Measurements from ENCODE around the gene NECAP1.

GRCh38 chr12:6948082-6948700, 3.0 kb upstream of the PTPN6 start:
- PRO-cap, 8 experiments = no peak in any of the 8 experiments

DNA sequence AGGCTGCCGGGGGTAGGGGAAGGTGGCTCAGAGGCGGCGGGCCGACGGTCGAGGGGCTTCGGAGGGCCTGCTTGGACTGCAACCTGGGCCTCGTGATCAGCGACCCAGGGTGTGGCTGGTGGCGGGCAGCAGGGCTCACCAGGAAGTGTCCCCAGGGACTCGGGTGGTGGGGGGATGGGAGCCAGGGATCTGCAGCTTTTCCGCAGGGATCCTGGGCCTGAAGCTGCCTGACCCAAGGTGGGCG, 7.1 kb downstream of the PHB2 start:
- PRO-cap, 8 experiments = peak in 2 of 8 experiments; most common plus-strand start position 102 of the sequence (in 1)

GRCh38 chr12:7071635-7071942, 11.1 kb downstream of the C1S start:
- PRO-cap, 8 experiments = no peak in any of the 8 experiments

DNA sequence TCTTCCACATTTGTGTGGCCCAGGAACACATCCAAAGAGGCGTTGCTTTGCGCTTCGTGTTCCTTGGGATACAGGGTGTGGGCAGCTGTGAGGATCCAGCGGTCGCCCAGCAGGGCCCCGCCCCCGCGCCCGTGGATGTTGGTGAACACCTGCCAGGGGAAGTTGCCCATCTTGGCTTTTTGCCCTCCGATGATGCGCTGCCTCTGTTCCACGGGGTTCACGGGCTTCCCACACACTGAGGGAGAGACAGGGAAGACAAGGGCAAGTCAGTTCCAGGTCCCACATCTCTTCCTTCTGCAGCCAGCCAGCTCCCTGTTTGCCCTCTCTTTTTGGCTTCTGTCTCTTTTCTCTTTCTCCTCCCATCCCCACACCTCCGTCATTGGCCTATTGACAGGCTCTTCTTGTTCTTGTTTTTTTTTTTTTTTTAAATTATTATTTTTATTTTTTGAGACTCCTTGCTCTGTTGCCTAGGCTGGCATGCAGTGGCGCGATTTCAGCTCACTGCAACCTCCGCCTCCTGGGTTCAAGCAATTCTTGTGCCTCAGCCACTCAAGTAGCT, 11.1 kb downstream of the C1R start:
- PRO-cap, 8 experiments = no peak in any of the 8 experiments

DNA sequence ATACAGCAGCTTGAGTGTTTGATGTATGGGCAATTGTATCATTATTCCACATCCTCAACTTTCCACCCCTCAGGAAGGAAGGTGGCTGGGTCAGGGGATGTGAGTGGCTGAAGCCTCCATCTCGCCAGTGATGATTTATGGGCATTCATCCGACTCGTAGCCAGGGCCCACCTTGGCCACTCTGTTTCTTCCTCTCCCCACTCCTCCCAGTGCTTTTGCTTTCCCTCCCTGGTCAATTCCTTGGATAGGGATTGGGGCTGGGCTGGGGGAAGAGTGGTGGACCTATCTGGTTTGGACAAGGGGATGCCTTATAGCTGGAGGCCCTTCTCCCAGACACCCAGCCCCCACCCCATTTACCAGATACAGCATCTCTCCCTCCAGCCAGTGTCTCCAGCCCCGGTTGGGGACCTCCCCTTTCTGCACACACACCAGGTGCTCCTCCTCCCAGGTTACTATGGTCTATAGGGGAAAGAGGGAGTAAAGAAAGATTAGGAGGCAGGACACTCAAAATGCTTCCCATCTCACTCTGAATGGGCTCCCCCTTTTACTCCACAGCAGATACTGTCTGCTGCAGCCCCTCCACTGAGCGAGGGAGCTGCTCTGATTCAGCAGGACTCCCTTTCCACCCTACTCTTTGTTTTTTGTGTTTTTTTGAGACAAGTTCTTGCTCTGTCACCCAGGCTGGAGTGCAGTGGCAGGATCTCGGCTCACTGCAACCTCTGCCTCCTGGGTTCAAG, 4.2 kb downstream of the RBP5 start:
- PRO-cap, 8 experiments = no peak in any of the 8 experiments

GRCh38 chr12:7496482-7497608, 6.7 kb downstream of the CD163 start:
- PRO-cap, 8 experiments = no peak in any of the 8 experiments

DNA sequence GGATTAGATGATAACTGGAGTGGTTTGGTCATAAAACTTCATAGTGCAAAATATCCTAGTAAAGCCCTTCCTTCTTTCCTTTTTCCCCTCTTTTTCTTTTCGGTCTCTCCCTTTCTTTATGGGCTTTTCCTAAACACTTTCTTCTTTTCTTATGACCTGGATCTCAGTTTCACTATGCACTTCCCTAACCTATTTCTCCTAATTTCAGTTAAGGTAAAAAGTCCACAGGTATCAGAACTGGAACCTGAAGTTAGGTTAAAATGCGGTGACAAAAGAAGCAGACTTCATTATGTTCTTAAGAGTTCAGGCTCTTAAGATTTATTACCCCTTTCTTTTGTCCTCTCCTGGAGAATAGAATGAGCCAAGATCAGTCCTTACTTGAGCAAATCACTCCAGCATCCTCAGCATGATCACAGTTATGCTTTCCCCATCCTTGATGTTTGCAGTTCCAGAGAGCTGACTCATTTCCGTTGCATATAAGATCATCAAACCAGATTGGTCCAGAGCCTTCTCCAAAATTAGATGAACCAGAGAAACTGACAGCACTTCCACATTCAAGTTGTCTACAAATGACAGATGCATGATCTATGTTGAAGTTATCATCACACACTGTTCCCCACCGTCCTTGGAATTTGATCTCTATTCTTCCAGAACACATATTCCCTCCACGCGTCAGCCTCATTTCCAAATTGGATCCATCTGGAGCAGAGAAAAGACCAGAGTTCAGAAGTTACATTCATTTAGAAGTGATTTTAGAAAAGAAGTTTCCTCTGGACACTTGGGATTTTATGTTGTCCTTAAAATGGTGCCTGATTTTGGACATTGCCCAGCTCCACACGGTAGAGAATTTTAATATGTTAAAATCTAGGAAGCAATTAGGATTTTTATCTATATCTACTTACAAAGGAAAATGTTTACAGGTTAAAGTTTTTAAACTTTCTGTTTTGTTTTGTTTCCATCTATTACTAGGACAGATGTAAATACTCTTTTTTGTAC, 4.8 kb downstream of the CD163 start:
- PRO-cap, 8 experiments = no peak in any of the 8 experiments

- PRO-cap, 8 experiments = peak in 2 of 8 experiments; most common minus-strand start chr12:7927105 (in 1)
Measured at GRCh38 chr12:7926914-7927322, 9.1 kb downstream of the SLC2A3 start.

DNA sequence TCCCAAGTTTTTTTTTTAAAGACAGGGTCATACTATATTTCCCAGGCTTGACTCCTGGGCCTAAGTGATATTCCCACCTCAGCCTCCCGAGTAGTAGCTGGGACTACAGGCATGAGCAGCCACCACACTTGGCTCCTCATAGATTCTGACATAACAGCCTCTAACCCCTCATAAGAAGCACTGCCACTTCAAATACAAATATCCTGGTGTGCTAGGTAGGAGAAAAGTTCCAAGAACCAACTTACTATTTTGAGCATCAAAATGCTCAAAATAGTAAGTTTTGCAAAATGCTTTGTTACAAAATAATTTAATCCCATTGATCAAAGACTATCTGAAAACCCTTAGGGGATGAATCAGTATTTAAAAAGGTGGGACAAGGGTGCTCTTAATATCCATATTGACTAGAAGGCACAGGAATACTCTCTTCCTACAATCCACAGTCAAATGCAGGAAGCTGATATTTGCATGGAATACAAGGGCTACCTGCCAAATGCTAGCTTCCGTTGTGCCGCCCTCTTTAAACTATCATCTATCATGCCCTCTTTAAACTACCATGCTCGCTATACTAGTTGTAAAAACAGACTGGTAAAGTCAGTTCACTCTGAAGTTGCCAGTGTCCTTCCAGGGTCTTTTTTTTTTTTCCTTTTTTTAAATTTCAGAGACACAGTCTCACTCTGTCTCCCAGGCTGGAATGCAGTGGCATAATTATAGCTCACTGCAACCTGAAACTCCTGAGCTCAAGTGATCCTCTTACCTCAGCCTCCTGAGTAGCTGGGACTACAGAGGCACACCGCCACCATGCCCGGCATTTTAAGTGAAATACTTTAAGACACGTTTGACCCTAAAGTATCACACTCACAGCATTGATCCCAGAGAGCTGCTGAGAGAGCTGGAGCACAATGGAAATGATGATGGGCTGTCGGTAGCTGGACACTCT, 6.9 kb downstream of the SLC2A3 start:
- PRO-cap, 8 experiments = peak in 2 of 8 experiments; most common minus-strand start position 516 of the sequence (in 1)

- PRO-cap, 8 experiments = no peak in any of the 8 experiments
Measured at GRCh38 chr12:8080083-8080563, 2.0 kb upstream of the NECAP1 start.

DNA sequence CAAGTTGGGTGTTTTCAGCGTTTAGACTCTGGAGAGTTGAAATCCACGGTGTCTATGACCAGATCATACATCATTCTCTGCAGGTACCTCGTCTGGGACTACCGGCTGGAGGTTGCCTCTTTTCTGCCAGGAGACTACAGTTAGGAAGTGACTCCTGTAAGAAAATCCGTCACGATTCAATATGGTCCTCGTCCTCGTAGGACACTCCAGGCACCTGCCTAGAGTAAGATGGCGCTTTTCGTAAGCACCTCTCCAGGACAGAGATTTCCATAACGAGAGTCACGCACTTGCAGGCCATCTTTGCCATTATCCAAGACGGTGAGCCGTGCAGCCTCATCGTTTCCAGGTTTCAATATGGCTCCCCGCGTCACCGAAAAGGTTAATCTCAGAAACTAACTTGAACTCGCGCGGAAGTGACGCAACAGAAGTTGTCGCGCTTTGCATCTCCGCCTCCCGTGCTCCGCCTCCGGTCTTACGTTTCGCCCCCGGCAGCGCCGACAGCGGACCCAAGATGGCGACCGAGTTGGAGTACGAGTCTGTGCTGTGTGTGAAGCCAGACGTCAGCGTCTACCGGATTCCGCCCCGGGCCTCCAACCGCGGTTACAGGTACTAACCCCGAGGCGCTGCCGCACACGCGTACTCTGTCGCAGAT, at the start of gene NECAP1:
TSS of gene NECAP1 (plus strand) at position 497 of the 652 bp plus-strand sequence.
- PRO-cap, 8 experiments = peak in 8 of 8 experiments; most common plus-strand start position 500 of the sequence (in 6); most common minus-strand start position 354 of the sequence (in 6)

DNA sequence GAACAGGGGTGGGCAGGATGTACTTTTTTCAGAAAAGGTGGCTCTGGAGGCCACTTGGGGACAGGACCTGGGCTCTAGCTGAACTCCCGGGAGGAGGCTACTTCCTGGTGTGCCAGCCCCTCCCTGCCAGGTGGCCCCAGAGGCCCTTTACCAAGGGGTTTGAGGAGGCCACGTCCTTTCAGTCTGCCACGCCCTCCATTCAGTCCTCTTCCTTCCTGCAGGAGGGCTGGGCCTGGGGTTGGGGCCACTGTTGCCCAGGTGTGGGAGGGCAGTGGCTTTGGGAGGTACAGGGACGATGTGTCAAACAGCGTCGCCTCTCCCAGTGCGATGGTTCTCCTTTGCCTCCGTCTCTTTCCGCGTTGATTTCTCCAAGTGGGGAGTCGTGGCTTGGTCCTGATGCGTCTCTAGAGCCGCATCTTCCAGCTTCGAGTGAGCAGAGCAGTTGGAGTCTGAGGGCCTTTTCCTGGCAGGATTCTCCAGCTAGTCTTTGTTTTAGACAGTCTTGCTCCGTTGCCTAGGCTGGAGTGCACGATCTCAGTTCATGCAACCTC, 553 bp upstream of the FAM90A1 start:
- PRO-cap, 8 experiments = no peak in any of the 8 experiments

DNA sequence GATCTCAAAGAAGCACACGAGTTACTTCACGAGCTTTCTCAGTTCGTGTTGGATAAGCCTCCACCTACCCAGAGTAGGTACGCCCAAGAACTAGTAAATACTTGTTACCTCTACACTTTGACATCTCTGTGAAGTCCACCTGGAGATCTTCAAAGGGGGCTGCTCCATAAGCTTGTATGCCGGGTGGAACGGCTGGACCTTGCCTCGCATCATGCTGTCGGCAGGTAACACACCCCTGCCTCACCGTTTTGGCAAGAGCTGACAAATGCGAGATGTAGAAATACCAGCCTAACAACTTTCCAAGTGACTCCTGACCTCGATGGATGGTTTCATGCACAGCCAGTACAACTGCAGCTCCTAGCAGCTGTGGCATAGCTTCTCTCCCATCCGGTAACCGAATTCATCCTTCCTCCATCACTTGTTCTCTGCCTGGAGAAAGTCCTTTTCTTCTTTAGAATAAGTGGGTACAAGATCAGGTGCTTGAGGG, 58.2 kb upstream of the FAM90A1 start:
- PRO-cap, 8 experiments = no peak in any of the 8 experiments

DNA sequence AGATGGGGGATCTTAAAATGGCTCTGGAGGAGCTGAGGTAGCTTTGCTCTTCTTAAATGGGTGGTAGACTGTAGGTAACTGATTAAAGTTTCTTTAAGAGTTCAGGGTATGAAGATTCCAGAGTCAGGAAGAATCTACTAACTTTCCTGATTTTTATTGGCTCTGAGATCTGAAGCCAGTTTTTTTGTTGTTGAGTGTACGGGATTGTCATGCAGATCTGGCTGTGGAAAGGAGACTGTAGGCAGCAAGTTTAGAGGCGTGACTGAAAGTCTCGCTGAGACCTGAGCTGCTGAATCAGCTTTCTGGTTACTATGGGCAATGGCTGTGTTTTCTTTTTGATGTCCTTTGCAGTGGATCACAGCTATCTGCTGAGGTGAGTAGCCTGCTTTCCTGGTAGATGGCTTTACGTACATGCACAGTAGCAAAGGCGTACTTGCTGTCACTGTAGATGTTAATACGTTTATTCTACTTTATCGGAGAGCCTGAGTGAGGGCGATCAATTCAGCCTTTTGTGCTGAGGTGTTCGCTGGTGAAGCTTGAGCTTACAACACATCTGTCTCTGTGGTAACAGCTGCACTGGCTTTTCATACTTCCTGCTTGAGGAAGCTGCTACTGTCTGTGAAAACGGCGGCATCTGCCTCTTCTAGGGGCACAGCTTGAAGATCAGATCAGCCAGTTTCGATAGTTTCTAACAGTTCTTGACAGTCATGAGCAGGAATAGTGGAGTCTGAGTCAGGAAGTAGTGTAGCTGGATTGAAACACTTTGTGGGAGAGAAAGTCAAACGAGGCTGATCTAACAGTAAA, 92.8 kb upstream of the FAM90A1 start:
- PRO-cap, 8 experiments = peak in 3 of 8 experiments; most common plus-strand start position 499 of the sequence (in 3); most common minus-strand start position 219 of the sequence (in 2)

DNA sequence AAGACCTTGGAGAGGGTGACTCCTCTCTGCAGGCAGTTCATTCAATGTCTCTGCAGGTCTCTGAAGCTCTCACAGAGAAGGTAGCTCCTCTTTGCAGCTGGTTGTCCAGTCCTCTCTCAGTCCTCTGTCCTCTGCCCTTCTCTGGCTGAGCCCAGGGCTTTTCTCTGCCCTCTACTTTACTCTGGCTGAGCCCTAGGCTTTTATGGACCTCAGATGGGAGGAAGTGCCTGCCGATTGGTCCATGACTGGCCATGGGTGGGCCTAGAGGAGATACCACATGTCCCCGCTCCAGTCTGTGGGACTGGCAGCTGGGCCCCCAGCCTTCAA, 27.0 kb upstream of the CLEC4E start:
- PRO-cap, 8 experiments = peak in 1 of 8 experiments; most common minus-strand start position 173 of the sequence (in 1)

DNA sequence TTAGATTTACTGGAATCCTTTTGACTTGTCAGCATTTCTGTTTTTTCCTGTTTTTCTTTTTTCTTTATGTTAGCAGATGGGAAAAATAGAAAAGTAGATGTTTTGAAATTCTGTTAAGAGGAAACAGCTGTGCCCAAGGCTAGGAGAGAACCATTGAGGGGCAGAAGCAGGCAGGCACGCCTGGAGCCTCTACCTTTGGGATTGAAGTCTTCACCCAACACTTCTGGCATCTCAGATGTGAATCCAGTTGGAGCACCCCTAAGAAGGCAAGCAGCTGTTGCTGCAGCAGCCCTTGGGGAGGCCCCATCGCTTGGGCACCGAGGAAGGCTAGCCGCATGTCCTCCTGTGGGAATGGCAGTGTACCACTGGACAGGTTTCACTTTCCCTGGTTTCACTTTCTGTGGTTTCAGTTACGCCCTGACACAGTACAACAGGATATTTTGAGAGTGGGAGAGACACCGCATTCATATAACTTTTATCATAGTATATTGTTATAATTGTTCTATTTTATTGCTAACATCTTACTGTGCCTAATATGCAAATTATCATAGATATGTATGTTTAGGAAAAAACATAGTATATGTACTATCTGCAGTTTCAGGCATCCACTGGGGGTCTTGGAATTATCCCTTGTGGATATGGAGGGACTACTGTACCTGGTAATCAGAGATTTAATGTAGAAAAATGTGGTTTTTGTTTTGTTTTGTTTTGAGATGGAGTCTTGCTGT, 11.7 kb downstream of the RIMKLB start:
- PRO-cap, 8 experiments = no peak in any of the 8 experiments

- PRO-cap, 8 experiments = no peak in any of the 8 experiments
Measured at GRCh38 chr12:9063935-9064129, 51.9 kb downstream of the A2M start.

DNA sequence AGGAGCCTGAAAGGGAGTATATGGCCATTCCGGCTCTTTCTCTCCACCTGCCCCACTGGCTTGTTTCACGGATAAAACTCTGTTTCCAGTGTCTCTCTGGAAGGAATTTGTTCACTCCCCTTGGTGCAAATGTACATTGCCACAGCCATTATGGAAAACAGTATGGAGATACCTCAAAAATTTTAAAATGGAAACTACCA, 23.3 kb downstream of the A2M start:
- PRO-cap, 8 experiments = no peak in any of the 8 experiments

DNA sequence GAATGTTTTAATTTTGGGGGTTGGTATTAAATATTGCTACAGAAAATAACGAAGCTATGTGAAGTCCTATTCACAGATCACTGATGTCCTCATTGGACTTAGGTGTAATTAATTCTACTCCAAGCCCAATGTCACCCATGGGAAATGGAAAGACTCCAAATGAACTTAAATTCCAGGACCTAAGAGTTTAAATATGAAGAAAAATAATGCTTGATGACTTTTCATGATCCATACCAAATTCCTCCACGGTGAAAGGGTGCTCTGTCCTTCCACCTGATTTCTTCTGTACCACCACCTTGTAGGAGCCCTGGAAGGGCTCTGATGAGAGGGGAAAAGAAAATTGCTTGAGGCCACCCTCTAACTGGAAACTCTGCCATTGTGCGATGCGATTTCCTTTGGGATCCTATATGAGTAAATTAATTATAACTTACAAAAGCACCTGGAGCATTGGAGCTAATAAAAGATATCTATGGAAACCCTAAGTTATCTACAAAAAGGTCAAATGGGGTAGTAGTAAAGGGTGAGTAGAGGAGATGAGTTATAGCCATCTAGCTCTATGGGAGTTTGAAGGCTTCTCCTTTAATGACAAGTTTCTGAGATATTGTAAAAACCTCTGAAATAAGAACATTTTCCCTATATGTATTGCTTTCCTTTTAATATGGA, 6.0 kb downstream of the A2M start:
- PRO-cap, 8 experiments = no peak in any of the 8 experiments

- PRO-cap, 8 experiments = no peak in any of the 8 experiments
Measured at GRCh38 chr12:9113877-9114414, 1.8 kb downstream of the A2M start.